ENCODE measurements around the genes CCR10 and RAMP2.

- RRBS: no CpG with 5 or more reads among the region's 7 CpGs
Observed at GRCh38 chr17:42480340-42481182, 21.9 kb downstream of the ATP6V0A1 start.

DNA sequence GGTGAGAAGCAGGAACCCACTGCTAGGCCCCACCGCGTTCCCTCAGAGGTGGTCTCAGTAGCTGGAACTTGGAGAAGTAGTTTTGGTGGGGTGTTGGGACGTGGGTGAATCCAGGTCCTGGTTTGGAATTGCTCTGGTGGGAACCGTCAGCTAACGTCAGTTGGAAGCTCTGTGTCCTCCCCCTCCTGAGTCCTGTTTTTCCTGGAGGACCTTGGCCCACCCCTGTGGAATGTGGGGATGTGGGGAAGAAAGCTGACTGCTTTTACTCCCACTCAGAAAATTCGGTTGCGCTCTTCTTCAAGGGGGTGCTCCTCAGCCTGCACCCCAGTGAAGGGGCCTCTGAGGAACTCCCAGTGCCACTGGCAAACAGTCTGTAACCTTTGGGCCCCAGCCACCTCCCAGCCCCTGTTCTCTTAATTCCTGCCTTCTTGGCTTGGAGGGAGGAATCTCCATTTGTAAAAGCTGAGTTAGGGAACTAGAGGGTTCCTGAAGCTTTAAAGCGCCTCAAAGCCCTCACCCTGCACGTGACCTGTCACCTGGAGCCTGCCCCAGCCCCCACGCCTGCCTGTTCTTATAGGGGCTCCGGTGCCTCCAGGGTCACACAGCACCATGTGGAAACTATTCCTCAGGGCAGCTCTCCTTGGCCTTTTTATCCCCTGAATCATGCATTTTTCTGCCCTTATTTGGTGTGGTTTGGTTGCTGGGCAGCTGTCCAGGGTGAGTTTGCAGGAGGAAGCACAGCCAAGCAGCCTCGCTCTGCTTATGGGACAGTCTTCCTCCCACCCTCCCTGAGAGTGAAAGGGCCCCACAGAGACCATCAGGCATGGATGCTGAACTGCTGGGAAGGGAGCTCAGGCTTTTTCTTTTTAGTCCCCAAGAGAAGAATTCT is 16.2 kb upstream of the NAGLU start:
- RRBS: no CpG with 5 or more reads among the region's 12 CpGs

DNA sequence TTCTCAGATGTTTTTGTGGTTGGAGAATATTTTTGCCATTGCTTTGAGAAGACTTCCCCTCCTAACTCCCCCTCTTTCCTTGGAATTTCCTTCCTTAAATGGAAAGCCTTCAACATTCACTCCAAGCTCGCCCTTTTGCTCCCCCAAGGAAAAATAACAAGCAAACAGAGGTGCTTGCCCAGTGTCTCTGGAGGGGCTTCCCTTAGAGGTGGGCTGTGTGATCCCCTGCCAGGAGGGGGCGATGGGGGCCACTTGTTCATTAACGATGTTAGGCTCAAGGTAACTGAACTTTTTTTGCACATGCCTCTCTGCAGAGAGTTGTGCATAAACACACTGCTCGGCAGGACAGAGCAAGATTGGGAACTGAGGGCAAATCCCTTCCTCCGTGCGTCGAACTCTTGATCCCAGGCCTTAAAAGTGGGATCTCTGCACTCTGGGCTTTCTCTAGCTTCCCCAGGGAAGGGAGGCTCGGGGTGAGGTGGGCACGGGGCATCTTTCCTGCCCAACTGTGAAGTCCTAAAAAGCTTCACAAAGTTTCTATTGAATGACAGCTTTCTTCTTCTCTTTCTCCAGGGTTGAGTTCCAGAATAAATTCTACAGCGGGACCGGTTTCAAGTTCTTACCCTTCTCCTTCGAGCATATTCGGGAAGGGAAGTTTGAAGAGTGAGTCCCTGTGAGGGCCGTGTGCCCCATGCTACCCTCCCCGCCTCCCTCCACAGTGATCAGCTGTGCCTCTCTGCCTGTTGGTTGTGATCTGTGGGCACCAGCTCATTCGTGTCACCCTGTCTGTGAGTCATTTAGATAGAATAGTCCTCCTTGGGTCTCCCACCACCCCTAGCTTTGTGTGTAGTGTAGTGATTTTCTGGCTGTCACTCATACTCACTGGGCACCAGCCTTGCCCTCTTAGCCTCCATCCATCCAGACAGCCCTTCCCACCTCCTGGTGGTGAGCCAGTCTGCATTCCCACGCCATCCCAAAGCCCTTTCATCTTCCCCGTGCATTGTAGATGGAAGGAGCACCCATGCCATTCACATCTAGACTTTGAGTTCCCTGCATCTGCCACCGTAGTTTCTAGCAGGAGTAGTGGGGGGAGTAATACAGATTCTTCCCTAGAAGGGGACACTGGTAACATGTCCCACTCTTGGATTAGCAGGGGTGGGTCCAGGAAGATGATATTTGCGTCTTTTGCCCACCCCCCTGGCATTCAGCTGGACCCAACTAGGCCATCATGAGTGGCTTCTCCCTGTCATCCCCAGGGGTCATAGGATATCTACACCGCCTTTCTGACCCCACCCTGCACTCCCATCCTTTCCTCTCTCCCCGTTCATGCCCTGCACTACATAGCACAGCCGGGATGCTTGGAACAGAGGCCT is 15.1 kb upstream of the NAGLU start:
- RRBS: no CpG with 5 or more reads among the region's 23 CpGs

GRCh38 chr17:42536927-42537351 is 898 bp downstream of the NAGLU start:
- RRBS: no CpG with 5 or more reads among the region's 10 CpGs

DNA sequence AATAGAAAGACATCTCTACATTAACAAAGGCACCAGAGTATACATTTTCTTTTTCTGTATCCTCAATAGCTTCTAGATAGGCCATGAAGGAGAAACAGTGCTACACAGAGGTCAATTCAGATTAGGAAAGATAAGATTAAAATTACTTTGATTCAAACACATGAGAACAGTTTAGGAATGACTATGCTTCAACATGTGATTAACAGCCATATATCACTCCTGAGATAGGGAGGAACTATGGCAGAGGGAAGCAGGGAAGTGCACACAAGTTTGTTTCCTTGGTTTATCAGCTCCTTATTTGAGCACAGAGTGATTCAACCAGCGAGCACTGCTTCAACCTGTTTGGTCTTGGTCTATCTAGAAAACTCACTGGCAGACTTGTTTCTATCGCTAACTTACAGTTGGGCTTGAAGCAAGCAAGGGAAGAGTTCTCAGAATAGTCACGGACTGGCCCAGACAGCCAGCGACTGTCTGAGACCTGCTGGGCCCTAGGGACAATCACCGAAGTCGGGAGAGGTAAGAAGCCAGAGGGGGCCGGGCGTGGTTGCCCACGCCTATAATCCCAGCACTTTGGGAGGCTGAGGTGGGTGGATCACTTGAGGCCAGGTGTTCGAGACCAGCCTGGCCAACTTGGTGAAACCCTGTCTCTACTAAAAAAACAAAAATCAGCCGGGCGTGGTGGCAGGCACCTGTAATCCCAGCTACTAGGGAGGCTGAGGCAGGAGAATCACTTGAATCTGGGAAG is 23.5 kb downstream of the TUBG1 start:
- RRBS: no CpG with 5 or more reads among the region's 12 CpGs

DNA sequence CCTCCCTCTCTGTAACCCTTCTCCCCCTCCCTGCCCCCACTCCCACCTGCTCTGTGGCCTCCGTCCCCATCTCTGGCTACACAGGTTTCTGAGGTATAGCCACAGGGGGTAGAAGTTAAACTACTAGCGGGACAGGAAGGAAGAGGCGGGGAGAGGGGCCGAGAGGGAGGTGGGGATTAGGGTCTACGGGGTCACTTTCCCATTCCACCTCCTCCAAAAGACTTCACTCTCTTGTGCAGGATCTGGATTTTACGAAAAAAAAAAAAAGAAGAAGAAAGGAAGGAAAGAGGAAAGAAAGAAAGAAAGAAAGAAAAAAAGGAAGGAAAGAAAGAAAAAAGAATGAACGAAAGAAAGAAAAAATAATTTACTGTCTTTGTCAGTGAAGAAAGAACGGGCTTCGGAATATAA is at the start of gene CCR10:
CCR10 (minus strand) TSS at position 90 of the 408 bp plus-strand sequence.
- RRBS: no CpG with 5 or more reads among the region's 9 CpGs

- RRBS: no CpG with 5 or more reads among the region's 5 CpGs
Observed at GRCh38 chr17:42720221-42720672, 24.6 kb downstream of the EZH1 start.

- RRBS: 2% methylated on average over 32 of the region's 104 CpGs
Observed at GRCh38 chr17:42760560-42761827, at the start of gene RAMP2. RAMP2 (plus strand) TSS chr17:42761227.

DNA sequence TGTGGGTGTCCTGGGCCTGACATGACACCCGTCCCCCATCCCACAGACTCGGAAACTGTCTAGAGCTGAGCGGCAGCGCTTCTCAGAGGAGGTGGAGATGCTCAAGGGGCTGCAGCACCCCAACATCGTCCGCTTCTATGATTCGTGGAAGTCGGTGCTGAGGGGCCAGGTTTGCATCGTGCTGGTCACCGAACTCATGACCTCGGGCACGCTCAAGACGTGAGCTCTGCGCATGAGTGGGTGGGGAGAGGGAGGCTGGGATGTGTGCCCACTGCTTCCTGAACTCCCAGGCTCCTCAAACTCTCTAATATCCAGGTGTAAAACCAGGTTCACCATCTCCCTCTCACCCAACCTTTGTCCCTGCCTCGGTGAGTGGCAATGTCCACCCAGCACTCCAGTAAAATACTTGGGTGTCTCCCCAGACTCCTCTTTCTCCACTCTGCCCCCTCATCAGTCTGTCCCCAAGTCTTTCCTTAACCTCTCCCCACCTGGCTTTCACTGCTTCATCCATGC is 2.4 kb downstream of the WNK4 start:
- RRBS: no CpG with 5 or more reads among the region's 15 CpGs

- RRBS: no CpG with 5 or more reads among the region's 6 CpGs
Observed at GRCh38 chr17:42794999-42795448, 3.5 kb downstream of the COA3 start.

DNA sequence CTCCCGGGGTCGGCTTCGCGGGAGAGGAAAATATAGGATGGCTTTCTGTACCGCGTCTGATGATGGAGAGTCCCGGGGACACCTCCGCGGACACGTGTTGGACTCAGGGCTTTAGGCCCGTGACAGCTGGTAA is 480 bp downstream of the PSME3 start:
- RRBS: 1% methylated on average over 7 of the region's 11 CpGs

- RRBS: no CpG with 5 or more reads among the region's 6 CpGs
Observed at GRCh38 chr17:42879587-42880037, 21.0 kb upstream of the G6PC1 start.

GRCh38 chr17:42928927-42929616 is 28.5 kb downstream of the G6PC1 start:
- RRBS: no CpG with 5 or more reads among the region's 7 CpGs

DNA sequence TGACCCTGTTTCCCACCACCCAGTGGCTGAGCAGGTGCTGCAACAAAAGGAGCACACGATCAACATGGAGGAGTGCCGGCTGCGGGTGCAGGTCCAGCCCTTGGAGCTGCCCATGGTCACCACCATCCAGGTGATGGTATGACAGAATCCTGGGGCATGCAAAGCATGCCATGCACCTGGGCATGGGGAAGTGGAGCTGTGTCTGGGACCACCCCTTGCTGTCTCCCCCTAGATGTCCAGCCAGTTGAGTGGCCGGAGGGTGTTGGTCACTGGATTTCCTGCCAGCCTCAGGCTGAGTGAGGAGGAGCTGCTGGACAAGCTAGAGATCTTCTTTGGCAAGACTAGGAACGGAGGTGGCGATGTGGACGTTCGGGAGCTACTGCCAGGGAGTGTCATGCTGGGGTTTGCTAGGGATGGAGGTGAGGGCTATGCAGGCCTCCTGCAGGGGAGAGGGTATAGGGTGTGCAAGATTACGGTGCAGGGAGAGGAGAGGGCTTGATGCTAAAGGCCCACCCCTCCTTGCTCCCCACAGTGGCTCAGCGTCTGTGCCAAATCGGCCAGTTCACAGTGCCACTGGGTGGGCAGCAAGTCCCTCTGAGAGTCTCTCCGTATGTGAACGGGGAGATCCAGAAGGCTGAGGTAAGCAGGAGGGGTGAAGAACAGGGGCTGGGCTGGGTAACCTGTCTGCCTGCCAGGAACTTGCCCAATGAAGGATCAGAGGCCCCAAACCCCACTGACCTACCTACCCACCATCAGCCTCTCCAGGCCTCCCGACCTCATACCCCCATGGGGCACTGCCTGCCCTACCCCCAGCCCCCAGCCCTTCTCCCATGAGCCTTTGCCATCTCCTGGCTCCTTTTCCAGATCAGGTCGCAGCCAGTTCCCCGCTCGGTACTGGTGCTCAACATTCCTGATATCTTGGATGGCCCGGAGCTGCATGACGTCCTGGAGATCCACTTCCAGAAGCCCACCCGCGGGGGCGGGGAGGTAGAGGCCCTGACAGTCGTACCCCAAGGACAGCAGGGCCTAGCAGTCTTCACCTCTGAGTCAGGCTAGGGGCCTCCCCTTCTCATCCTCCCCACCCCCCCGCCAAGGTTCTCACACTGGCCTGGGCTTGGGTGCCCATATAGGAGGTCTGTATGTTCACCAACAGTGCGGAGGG is 7.0 kb downstream of the IFI35 start:
- RRBS: no CpG with 5 or more reads among the region's 25 CpGs

DNA sequence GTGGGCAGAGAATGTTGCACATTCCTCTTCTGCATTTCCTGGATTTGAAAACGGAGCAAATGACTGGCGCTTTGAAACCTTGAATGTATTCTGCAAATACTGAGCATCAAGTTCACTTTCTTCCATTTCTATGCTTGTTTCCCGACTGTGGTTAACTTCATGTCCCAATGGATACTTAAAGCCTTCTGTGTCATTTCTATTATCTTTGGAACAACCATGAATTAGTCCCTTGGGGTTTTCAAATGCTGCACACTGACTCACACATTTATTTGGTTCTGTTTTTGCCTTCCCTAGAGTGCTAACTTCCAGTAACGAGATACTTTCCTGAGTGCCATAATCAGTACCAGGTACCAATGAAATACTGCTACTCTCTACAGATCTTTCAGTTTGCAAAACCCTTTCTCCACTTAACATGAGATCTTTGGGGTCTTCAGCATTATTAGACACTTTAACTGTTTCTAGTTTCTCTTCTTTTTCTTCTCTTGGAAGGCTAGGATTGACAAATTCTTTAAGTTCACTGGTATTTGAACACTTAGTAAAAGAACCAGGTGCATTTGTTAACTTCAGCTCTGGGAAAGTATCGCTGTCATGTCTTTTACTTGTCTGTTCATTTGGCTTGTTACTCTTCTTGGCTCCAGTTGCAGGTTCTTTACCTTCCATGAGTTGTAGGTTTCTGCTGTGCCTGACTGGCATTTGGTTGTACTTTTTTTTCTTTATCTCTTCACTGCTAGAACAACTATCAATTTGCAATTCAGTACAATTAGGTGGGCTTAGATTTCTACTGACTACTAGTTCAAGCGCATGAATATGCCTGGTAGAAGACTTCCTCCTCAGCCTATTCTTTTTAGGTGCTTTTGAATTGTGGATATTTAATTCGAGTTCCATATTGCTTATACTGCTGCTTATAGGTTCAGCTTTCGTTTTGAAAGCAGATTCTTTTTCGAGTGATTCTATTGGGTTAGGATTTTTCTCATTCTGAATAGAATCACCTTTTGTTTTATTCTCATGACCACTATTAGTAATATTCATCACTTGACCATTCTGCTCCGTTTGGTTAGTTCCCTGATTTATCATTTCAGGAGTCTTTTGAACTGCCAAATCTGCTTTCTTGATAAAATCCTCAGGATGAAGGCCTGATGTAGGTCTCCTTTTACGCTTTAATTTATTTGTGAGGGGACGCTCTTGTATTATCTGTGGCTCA is 31.9 kb downstream of the BRCA1 start:
- RRBS: no CpG with 5 or more reads among the region's 12 CpGs

DNA sequence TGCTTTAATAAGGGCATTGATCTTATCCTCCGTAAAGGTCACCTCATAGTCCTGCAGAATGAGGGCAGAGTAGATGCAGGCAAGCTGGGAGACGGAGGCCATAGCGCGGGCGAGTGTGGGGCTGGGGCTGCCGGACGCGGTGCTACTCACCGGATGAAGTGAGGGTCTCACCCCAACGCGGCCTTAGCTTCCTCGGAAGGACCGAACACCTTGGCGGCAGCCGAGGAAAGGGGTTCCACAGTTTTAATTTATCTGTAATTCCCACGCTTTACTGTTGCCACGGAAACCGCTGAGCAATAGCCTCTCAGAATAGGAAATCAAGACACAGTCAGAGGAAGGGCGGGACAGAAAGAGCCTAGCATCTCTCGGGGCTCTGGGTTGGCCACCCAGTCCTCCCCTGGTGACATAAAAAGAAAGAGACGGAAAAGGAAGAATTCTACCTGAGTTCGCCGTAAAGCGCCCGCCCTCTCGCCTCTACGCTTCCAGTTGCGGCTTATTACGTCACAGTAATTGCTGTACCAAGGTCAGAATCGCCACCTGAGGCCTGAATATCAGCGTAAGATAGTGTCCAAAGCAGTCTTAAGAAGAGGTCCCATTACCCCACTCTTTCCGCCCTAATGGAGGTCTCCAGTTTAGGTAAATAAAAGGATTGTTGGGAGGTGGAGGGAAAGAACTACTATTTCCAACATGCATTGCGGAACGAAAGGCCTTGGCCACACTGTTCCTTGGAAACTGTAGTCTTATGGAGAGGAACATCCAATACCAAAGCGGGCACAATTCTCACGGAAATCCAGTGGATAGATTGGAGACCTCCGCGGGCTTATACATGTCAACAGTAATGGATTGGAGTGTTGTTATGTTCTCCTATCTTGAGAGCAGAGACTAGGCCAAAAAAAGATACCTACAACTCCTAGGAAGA is 779 bp upstream of the NBR1 start:
- RRBS: no CpG with 5 or more reads among the region's 38 CpGs

DNA sequence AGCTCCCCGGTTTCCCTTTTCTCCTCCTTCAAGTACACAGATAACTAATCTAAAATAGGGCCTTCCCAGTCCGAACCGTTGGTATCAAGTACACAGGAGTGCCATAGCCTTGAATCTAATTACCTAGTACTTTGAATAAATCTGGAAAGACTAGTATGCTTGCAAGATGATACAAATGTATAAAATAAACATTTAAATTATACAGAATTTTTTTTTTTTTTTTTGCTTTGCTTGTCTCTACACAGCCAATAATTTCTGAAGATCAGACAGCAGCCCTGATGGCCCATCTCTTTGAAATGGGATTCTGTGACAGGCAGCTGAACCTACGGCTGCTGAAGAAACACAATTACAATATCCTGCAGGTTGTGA is 2.0 kb upstream of the TMEM106A start:
- RRBS: no CpG with 5 or more reads among the region's 4 CpGs

DNA sequence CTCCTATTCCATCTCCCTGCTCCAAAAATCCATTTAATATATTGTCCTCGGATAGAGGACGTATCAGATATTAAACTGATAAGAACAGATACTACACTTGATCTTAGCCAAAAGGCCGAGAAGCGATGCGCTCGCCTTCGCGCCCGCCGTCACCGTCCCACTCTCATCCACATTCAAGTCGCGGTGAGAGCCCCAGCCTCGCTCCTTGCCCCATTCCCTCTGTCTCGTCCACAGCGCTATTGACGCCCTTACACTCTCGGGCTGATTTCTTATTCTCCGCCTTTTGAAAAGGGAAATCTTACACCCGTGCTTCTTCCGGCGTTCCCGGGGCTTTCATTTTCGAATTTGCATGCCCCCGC is 43.0 kb upstream of the CCDC200 start:
- RRBS: no CpG with 5 or more reads among the region's 25 CpGs

DNA sequence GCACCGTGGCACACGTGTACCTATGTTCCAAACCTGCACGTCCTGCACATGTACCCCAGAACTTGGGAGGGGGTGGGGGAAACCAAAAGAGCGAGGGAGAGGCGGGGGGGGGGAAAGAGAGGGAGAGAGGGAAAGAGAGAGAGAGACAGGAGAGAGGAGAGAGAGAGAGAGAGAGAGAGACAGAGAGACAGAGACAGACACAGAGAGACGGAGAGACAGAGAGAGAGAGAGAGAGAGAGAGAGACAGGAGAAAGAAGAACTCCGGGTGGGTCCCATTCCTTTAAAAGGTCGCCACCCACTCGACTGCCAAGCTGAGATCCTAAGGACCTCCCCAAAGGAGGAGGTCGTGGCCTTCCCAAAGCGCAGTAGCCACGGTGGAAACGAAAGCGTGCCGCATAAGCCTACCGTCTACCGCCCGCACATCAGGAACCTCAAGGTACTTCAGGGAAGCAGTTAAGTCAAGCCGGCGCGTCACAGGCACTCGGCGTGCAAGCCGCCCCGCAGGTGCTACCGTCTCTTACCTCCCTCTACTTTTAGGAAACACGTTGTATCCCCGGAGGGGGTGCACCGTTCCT is 44.2 kb upstream of the CCDC200 start:
- RRBS: no CpG with 5 or more reads among the region's 29 CpGs

DNA sequence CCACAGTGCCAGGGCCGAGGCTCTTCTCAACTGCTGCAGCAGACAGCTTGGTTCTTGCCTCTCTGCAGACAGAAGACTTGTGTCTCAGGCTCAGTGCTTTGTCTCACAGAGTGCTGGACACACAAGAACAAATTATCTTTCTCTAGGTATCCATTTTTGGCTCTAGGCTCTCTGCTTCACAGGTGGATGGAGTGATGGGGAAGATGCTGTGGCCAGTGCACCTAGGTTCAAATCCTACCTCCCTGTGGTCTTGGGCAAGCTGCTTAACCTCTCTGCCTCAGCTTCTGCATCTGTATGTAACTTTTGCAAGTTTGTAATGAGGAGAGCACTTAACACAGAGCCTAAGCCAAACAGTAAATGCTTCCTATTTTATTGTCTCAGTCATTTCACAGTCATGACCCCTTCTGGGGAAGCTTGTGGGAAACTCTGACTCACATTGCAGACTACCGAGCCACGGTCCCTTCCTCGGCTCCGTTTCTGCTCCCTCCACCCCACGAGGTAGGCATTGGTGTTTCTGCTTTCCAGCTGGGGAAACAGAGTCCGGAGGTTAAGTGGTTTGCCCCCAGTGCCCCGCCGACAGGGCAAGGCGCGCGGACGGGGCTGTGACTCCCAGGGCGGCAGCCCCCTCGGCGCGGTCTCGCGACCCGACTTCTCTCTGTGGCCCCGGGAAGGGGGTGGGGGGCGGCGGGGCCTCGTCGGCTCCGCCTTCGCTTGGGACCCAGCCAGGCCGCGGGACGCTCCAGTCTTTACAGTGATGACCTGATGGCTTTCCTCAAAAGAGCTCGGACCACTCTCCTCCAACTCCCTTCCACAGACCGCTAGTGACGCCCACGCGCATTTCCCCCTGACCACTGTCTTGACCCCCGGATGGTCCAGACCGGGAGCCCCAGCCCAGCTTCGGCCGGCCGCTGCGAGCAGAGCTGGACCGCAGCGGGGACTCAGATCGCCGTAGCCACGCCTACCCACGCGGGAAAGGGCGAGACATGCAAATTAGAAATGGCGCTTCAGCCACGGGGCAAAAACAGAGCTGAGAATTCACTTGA is 83.8 kb upstream of the ARL4D start:
- RRBS: no CpG with 5 or more reads among the region's 51 CpGs

Data from skeletal muscle cell (primary cell).